Endothelial cell of umbilical vein (primary cell): ENCODE results near the genes BACH1, KRTAP22-1, KRTAP6-1, KRTAP20-4, KRTAP11-1 and TIAM1.

DNA sequence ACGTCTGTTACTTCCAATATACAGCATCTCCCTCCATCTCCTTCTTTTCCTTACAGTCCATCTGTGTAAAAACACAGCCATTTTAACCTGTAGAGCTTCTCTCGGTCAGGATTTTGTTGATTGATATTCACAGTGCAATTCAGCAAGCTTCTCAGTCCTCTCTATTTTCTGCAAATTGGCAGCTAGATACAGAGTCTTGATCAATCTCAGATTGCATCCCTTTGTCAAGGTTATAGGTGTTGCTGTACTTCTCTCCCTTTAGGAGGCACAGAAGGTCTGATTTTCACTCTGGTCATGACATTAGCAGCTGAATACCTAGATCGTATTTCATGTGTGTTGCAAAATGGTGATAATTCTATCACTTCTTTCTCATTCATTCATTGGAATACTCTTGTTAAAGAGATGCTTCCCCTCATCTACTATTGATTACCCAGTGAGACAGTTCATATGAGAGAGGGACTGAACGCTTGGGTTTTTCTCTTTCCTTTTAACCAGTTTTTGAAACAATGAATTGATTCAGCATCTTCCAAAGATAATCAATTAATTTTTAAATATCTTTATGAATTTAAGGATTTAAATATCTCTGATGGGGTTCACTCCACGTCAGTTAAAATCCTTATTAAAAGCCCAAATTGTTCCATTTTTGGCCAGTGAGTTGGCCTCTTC, 194.2 kb downstream of the N6AMT1 start:
- PRO-cap, result no peak
CAGE:
- cytosol, long polyA minus RNA, result no peak
- cytosol, long polyA plus RNA, result no peak
- long polyA plus RNA, result no peak
- nucleus, long polyA minus RNA, result no peak
- nucleus, long polyA plus RNA, result no peak

DNA sequence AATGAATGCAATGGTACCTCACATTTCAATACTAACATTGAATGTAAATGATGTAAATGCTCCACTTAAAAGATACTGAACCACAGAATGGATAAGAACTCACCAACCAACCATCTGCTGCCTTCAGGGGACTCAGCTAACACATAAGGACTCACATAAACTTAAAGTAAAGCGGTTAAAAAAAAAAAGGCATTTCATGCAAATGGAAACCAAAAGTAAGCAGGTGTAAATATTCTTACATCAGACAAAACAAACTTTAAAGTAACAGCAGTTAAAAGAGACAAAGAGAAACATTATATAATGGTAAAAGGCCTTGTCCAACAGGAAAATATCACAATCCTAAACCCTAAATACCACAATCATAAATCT, 48.5 kb downstream of the N6AMT1 start:
- PRO-cap, result no peak
CAGE:
- cytosol, long polyA minus RNA, result no peak
- cytosol, long polyA plus RNA, result no peak
- long polyA plus RNA, result no peak
- nucleus, long polyA minus RNA, result no peak
- nucleus, long polyA plus RNA, result no peak

- PRO-cap, result no peak
CAGE:
- cytosol, long polyA minus RNA, result no peak
- cytosol, long polyA plus RNA, result no peak
- long polyA plus RNA, result no peak
- nucleus, long polyA minus RNA, result no peak
- nucleus, long polyA plus RNA, result no peak
These were observed 19.7 kb downstream of the N6AMT1 start for GRCh38 chr21:28865462-28865804.

DNA sequence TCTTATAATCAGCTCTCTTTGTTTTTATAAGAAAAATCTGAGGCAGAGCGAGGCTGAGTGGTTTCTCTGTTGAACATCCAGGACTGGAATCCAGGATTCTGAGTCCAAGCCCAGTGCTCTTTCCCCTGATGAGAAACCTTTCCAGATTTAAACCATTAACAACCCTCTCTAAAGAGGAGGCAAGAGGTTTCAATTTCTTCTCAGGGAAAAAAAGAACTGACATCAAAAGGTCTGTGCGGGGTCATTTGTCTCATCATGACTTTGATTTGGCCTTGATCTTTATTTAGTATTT, 18.6 kb upstream of the CCT8 start:
- PRO-cap, result no peak
CAGE:
- cytosol, long polyA minus RNA, result no peak
- cytosol, long polyA plus RNA, result no peak
- long polyA plus RNA, result no peak
- nucleus, long polyA minus RNA, result no peak
- nucleus, long polyA plus RNA, result no peak

- PRO-cap, result no peak
CAGE:
- cytosol, long polyA minus RNA, result no peak
- cytosol, long polyA plus RNA, result no peak
- long polyA plus RNA, result no peak
- nucleus, long polyA minus RNA, result no peak
- nucleus, long polyA plus RNA, result no peak
These were observed 64.0 kb downstream of the MAP3K7CL start for GRCh38 chr21:29194438-29194806.

- PRO-cap, result bidirectional peak, plus-strand start at chr21:29298926, minus-strand start at chr21:29299340
CAGE:
- cytosol, long polyA minus RNA, result start-site peak on the plus strand at chr21:29298922-29298926, 16 reads
- cytosol, long polyA plus RNA, result no peak
- long polyA plus RNA, result no peak
- nucleus, long polyA minus RNA, result start-site peak on the plus strand at chr21:29298900-29298927, 1,201 reads
- nucleus, long polyA plus RNA, result no peak
These were observed at the start of gene BACH1 for GRCh38 chr21:29298170-29298985. Gene BACH1 (plus strand): TSS chr21:29298922.

DNA sequence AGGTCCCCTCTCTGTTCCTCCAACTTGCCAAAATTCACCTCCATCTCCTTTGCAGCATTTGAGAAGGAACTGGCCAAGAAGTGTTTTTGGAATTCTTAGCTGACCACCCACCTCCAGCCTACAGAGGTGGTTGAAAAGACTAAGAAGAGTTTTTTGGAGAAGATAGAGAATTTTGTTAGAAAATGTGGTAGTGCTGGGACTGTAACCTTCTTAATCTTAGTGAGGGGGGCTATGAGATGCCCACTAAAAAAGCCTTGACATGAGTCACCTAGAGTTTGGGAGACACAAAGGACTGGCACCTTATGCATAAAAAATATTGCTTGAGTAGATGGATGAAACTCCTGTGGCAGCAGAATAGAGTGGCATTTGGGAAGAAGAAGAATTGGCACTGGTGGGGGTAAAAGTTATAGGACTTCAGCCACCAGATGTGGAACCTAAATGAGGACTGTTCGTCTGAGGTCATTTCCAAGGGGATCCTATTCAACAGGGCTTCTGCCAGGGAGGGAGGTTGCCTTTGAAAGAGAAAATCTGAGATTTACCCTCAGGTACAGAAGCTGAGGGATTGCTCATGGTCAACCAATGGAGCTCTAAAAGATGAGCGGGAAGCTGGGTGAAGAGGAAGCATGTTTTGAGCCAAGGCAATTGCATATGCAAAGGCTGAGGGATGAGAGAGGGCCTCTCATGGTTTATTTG, 54.9 kb downstream of the BACH1 start:
- PRO-cap, result no peak
CAGE:
- cytosol, long polyA minus RNA, result no peak
- cytosol, long polyA plus RNA, result no peak
- long polyA plus RNA, result no peak
- nucleus, long polyA minus RNA, result no peak
- nucleus, long polyA plus RNA, result no peak

GRCh38 chr21:29411196-29411886, 112.6 kb downstream of the BACH1 start:
- PRO-cap, result no peak
CAGE:
- cytosol, long polyA minus RNA, result no peak
- cytosol, long polyA plus RNA, result no peak
- long polyA plus RNA, result no peak
- nucleus, long polyA minus RNA, result no peak
- nucleus, long polyA plus RNA, result no peak

DNA sequence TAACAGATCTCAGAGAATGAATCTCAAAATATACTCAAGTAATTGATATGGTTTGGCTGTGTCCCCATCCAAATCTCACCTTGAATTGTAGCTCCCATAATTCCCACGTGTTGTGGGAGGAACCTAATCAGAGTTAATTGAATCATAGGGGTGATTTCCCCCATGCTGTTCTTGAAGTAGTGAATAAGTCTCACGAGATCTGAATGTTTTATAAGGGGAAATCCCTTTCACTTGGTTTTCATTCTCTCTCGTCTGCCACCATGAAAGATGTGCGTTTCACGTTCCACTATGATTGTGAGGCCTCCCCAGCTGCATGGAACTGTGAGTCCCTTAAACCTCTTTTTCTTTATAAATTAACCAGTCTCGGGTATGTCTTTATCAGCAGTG, 135.3 kb downstream of the BACH1 start:
- PRO-cap, result no peak
CAGE:
- cytosol, long polyA minus RNA, result no peak
- cytosol, long polyA plus RNA, result no peak
- long polyA plus RNA, result no peak
- nucleus, long polyA minus RNA, result no peak
- nucleus, long polyA plus RNA, result no peak

DNA sequence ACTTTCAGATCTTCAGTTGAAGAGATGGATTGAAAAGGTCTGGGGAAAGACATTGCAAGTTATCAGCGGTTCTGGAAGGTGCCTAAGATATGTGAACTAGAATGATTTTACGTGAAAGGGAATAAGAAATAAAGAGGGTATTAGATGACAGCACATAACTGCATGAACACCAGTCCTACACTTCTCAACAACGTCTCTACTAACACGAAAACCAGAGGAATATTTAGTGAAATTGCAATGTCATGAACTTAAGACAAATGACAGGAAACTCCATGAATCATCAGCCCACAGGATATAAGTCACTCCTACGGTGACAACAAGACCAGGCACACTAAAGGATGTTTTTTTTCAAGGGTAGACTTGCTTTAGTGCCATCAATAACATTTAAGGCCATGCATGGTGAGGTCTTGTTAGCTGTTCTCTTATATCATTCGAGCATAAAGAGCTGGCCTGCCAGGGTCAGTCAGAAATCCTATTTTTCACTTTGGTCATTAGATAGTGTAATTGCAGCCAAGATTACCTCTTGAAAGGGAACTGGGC, 283.1 kb downstream of the GRIK1 start:
- PRO-cap, result bidirectional peak, plus-strand start at position 430 of the sequence, minus-strand start at position 198 of the sequence
CAGE:
- cytosol, long polyA minus RNA, result no peak
- cytosol, long polyA plus RNA, result no peak
- long polyA plus RNA, result no peak
- nucleus, long polyA minus RNA, result no peak
- nucleus, long polyA plus RNA, result no peak

DNA sequence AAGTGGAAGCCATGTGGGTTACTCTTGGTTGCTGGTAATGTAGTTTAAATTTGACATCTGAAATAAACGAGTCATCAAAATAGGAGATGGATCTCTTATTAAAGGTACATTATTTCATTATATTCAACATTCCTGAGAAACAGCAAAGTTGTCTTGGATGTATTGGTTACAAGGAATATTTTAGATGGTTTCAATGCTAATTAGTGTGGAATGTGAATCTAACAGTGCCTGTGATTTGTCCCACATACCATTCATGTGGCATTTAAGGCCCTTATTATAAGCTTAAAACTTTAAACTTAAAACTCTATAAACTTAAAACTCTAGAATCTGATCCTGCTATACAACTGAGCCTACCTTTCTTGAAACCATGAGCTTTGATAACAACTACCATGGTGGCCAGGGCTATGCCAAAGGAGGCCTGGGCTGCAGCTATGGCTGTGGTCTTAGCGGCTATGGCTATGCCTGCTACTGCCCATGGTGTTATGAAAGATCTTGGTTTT, at the start of gene KRTAP22-1:
TSS of gene KRTAP22-1 (plus strand) at position 334 of the 500 bp plus-strand sequence.
- PRO-cap, result no peak
CAGE:
- cytosol, long polyA minus RNA, result no peak
- cytosol, long polyA plus RNA, result no peak
- long polyA plus RNA, result no peak
- nucleus, long polyA minus RNA, result no peak
- nucleus, long polyA plus RNA, result no peak

- PRO-cap, result no peak
CAGE:
- cytosol, long polyA minus RNA, result no peak
- cytosol, long polyA plus RNA, result no peak
- long polyA plus RNA, result no peak
- nucleus, long polyA minus RNA, result no peak
- nucleus, long polyA plus RNA, result no peak
These were observed at the start of gene KRTAP6-1 for GRCh38 chr21:30613862-30614201. Gene KRTAP6-1 (minus strand): TSS chr21:30613930.

GRCh38 chr21:30620453-30620815, at the start of gene KRTAP20-4:
Gene KRTAP20-4 (plus strand): TSS chr21:30620627.
- PRO-cap, result no peak
CAGE:
- cytosol, long polyA minus RNA, result no peak
- cytosol, long polyA plus RNA, result no peak
- long polyA plus RNA, result no peak
- nucleus, long polyA minus RNA, result no peak
- nucleus, long polyA plus RNA, result no peak

DNA sequence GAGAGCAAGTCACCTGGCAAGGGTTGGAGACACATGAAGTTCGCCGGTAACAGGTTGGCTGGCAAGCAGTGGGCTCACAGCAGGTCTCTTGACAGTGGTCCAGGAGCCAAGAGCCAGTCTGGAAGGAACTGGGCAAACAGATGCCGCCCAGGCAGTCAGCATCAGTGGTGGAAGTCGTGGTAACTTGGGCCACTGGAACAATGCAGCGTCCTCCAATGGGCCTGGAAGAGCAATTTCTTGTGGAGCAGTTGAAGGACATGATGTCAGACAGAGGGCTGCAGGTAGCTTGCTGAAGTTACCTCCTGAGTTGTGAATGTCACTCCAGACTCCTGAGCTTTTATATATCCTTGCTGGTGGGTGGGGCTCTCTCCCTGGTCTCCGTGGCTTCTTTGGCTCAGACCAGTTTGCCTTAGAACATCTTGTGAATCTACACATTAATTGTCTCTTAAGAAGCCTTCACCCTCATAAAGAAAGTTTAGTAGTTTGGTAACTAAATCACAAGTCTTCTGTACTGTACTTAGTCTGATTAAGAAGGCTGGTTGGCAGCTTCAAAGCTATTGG, at the start of gene KRTAP11-1:
TSS of gene KRTAP11-1 (minus strand) at position 315 of the 561 bp plus-strand sequence.
- PRO-cap, result no peak
CAGE:
- cytosol, long polyA minus RNA, result no peak
- cytosol, long polyA plus RNA, result no peak
- long polyA plus RNA, result no peak
- nucleus, long polyA minus RNA, result no peak
- nucleus, long polyA plus RNA, result no peak

DNA sequence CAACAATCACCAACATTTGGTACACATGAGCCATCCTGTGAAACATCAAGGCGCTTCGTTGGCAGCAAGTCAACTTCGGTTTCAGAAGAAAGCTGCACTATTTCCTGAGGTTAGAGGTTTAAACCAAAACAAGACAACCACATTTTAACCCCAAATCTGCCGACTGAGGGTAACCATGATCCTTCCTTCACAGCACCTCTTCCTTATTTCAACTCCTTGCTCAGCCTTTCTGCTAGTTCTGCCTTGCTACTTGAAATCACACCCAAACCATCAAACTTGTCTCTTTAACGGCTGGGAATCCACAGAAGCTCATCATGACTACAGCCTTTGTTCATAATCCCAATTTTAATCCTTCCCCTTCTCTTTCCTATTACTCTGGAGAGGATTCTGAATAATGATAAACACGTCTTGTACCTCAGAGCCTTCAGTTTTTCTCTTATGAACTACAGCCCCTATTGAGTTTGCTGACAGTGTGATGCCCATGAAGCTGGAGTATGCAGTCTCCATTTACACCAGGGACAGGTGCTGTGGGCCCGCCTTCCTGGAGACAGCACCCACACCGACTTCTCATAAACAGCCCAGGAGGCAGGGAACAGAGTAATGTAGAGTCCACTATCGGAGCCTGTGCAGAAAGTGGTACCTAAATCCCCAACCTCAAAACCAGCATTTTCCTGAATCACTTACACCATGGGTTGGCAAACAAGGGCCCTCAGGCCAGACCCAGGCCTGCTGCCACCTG, 94.8 kb upstream of the KRTAP19-8 start:
- PRO-cap, result no peak
CAGE:
- cytosol, long polyA minus RNA, result no peak
- cytosol, long polyA plus RNA, result no peak
- long polyA plus RNA, result no peak
- nucleus, long polyA minus RNA, result no peak
- nucleus, long polyA plus RNA, result no peak

- PRO-cap, result no peak
CAGE:
- cytosol, long polyA minus RNA, result no peak
- cytosol, long polyA plus RNA, result no peak
- long polyA plus RNA, result no peak
- nucleus, long polyA minus RNA, result no peak
- nucleus, long polyA plus RNA, result no peak
These were observed 134.0 kb upstream of the KRTAP19-8 start for GRCh38 chr21:31172126-31172783.

- PRO-cap, result no peak
CAGE:
- cytosol, long polyA minus RNA, result no peak
- cytosol, long polyA plus RNA, result no peak
- long polyA plus RNA, result no peak
- nucleus, long polyA minus RNA, result no peak
- nucleus, long polyA plus RNA, result no peak
These were observed at the start of gene TIAM1 for GRCh38 chr21:31343368-31344756. Gene TIAM1 (minus strand): TSS chr21:31344261.

DNA sequence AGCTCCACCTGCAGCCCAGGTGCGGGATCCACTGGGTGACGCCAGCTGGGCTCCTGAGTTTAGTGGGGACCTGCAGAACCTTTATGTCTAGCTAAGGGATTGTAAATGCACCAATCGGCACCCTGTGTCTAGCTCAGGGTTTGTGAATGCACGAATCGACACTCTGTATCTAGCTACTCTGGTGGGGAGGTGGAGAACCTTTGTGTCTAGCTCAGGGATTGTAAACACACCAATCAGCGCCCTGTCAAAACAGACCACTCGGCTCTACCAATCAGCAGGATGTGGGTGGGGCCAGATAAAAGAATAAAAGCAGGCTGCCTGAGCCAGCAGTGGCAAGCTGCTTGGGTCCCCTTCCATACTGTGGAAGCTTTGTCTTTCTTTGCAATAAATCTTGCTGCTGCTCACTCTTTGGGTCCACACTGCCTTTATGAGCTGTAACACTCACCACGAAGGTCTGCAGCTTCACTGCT, 4.9 kb upstream of the SOD1 start:
- PRO-cap, result no peak
CAGE:
- cytosol, long polyA minus RNA, result no peak
- cytosol, long polyA plus RNA, result no peak
- long polyA plus RNA, result no peak
- nucleus, long polyA minus RNA, result no peak
- nucleus, long polyA plus RNA, result no peak

GRCh38 chr21:31676267-31677062, 17.0 kb downstream of the SOD1 start:
- PRO-cap, result no peak
CAGE:
- cytosol, long polyA minus RNA, result no peak
- cytosol, long polyA plus RNA, result no peak
- long polyA plus RNA, result no peak
- nucleus, long polyA minus RNA, result no peak
- nucleus, long polyA plus RNA, result no peak

- PRO-cap, result no peak
CAGE:
- cytosol, long polyA minus RNA, result no peak
- cytosol, long polyA plus RNA, result no peak
- long polyA plus RNA, result no peak
- nucleus, long polyA minus RNA, result start-site peak on the minus strand at chr21:31728294-31728479, 32 reads
- nucleus, long polyA plus RNA, result no peak
These were observed 3.7 kb downstream of the SCAF4 start for GRCh38 chr21:31728101-31728726.